Esophagus muscularis mucosa (tissue), 4 donors: Measurements from ENCODE around the gene ALX4.

DNA sequence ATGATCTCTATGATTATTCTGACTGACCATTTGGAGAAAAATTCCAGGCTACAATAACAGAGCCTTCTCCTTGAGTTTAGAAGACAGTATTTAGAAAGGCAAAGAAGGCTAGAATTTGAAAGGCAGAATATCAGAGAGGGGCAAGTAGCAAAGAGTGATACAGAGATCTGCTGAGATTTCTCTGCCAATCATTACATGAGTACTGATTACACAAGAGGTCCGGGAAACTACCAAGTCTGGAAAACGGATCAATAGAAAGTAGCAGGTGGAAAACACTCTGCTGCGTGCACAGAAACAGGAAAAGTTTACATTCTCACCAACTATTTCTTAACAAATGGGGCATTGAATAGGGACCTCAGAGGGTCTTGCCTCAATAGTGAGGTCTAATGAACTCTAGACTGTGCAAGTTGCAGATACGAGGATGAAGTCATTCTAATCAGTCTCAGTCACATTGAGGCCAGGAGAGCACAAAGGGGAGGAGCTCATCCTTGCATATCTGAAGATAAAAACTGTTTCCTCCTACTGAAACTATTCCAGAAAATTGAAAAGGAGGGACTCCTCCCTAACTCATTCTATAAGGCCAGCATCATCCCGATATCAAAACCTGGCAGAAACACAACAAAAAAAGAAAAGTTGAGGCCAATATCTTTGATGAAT is 1099.2 kb downstream of the LRRC4C start:
- PRO-cap = no peak
- RAMPAGE, long total RNA, 4 experiments = no peak in any of the 4 experiments

- PRO-cap = no peak
- RAMPAGE, long total RNA, 4 experiments = no peak in any of the 4 experiments
Measured at GRCh38 chr11:40387443-40387973, 1071.9 kb downstream of the LRRC4C start.

GRCh38 chr11:43408226-43408635 is 49.5 kb downstream of the TTC17 start:
- PRO-cap = no peak
- RAMPAGE, long total RNA, 4 experiments = no peak in any of the 4 experiments

- PRO-cap = no peak
- RAMPAGE, long total RNA, 4 experiments = no peak in any of the 4 experiments
Measured at GRCh38 chr11:43547296-43548276, 133.0 kb upstream of the HSD17B12 start.

GRCh38 chr11:43580606-43581166 is 99.9 kb upstream of the HSD17B12 start:
- PRO-cap = no peak
- RAMPAGE, long total RNA, 4 experiments = no peak in any of the 4 experiments

GRCh38 chr11:43644704-43645049 is 35.9 kb upstream of the HSD17B12 start:
- PRO-cap = no peak
- RAMPAGE, long total RNA, 4 experiments = no peak in any of the 4 experiments

- PRO-cap = no peak
- RAMPAGE, long total RNA, 4 experiments = no peak in any of the 4 experiments
Measured at GRCh38 chr11:43681996-43682533, 1.5 kb downstream of the HSD17B12 start.

GRCh38 chr11:43692662-43693408 is 12.3 kb downstream of the HSD17B12 start:
- PRO-cap = no peak
- RAMPAGE, long total RNA, 4 experiments = start-site peak on the plus strand in 1 of 4 experiments, at chr11:43692881-43693164 at its widest, 5 reads per replicate

- PRO-cap = no peak
- RAMPAGE, long total RNA, 4 experiments = no peak in any of the 4 experiments
Measured at GRCh38 chr11:43697357-43698270, 17.1 kb downstream of the HSD17B12 start.

DNA sequence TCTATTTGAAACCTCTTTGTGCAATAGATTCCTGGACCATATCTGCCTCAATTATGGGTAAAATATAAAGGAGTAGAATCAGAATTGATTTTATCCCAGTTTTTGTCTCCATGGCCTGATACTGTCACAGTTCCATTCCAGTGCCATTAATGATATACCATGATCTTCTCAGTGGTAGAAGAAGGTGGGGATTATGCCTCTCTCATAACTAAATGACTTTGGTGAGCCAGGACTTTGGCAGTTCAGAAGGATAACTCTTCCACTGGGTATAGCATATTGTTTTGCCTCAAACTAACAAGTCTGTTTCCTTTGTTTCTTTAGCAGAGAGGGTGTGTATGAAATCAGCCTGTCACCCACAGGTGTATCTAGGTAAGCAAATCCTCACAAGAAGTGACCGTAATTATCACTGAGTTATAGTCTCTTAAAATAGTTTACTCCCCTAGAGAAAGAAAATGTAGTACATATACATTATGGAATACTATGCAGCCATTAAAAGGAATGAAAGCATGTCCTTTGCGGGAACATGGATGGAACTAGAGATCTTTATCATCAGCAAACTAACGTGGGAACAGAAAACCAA is 5.7 kb downstream of the ALKBH3 start:
- PRO-cap = no peak
- RAMPAGE, long total RNA, 4 experiments = no peak in any of the 4 experiments

DNA sequence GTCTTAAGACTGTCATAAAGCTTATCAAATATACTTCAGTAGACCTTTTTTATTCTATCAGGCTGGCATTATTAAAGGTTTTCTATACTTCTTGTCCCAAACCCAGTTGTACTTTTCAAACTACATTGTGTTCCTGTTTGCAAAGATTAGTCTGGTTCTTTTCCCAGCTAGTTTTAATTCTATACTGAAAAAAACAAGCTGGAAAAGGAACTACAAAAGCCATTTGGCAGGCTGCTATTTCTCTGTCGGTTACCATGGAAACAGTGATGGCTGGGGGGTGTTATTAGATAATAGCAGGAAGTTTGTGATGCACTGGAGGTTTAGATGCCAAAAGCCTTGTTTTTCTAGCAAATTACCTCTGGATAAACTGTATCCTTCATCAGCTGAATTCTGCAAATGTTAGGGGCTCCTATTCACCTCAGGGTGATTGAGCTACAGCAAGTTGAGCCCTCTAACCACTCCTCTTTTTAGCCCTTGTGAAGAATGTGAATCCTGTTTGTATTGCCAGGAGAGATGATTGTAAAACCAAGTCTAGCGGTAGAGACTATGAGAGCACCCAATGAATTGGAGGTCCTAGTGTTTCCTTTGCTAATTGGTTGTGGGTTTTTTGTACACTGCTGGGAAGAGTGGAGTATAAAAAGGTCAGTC is 25.2 kb downstream of the ALKBH3 start:
- PRO-cap = no peak
- RAMPAGE, long total RNA, 4 experiments = no peak in any of the 4 experiments

DNA sequence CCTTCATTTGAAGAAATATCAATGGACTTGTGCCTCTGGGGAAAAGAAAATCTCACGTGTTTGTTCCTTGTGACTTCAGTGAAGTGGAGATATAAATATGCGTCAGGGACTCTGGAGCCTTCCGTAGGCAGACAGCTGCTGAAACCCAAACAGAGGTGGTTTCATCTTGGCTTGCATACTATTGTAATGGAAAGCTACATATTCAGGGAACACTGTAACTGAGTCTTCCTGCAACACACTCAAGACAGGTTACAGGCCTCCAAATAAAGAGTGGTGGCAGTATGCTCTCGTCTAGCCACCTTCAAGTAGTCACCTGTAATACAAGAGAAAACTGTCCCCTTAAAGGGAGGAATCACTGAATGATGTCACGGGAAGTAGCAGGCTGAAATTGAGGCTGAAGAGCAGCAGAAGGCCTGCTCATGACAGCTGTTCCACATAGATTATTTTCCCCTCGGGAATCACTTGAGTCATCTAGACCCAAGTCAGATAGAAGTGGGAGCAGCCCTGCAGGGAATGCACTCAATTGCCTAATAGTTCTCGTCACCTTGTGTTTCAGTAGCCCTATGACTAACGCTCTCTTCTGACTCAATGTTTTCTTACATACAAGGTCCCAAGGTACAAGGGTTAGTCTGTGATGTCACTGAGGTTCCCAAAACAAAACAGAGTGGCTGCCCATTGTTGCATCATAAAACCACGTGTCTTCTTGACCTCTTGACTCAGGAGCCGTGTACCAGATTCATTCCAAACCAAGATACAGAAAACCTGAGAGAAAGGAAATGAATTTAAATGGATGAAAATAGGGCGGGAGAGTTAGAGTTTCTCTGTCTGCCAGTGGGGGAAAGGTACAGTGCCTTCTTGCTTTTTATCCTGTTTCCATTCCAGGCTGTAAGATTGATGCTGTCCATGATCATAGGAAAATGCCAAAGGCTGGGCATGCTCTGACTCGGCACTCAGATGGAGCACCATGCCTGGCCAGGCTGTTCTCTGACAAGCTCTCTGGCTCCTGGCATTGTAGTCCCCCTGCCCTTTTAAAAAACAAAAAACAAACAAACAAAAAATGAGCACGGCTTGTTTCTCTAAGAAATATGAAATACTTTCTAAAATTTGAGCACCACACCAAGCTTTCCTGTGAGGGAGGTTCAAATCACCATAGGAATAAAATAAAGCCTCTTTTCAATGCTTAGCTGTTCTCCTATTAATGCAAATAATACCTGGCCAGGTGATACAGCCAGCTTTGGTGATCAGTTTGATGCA is 21.7 kb upstream of the C11orf96 start:
- PRO-cap = bidirectional peak, plus-strand start at position 714 of the sequence, minus-strand start at position 442 of the sequence
- RAMPAGE, long total RNA, 4 experiments = no peak in any of the 4 experiments

DNA sequence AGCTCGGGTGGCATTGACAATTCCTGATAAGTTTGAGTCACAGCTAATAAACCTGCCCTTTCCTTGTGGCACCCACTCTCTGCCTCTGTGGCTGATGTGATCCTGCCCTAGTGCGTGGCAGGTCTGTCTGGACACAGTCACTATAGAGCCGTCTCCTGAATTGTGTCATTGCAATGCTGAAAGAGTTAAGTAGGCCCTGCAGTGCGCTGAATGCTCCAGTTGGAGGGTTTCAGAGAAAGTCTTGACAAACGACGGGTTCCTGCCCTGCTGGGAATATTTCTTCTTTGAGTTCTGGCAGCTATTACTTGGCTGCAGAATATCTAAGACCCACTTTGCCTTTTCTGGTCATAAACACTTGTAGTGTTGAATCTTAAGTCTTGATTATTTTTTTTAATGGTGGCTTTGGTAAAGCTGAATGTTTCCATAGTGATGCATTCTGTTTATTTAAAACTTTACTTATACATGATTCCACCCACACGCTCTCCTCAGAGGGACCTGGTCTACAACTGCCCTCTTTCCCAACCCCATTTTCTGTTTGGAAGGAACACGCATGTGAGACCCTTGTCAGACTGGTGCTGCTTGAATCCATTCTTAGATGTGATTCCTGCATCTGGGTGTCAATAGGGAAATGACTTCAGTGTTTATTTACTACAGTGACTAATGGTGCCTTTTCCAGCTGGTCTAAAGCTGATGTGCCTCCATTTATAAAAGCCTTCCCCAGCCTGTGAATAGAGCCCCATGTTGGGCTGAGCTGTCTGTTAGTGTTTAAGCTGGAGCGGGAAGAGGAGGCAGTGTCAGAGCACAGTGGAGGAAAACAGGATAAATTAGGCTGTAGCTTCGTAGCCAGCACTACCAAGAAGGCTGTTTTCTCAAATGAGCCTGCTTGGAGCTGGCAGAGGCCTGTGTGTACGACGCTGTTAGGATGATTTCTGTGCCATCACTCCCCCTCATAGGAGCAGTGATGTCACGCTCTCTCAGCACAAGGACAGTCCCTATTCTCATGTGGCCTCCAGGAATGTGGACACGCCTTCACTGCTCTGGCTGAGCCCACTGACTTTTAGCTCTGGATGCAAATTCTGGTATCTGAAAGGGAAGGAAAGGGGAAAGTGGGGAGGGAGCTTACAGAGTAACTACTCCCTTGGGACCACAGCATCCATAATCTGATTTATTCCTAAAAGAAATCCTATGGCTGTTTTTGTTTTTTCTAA is 19.0 kb upstream of the C11orf96 start:
- PRO-cap = bidirectional peak, plus-strand start at position 761 of the sequence, minus-strand start at position 826 of the sequence; bidirectional peak, plus-strand start at position 1,020 of the sequence, minus-strand start at position 874 of the sequence
- RAMPAGE, long total RNA, 4 experiments = no peak in any of the 4 experiments

DNA sequence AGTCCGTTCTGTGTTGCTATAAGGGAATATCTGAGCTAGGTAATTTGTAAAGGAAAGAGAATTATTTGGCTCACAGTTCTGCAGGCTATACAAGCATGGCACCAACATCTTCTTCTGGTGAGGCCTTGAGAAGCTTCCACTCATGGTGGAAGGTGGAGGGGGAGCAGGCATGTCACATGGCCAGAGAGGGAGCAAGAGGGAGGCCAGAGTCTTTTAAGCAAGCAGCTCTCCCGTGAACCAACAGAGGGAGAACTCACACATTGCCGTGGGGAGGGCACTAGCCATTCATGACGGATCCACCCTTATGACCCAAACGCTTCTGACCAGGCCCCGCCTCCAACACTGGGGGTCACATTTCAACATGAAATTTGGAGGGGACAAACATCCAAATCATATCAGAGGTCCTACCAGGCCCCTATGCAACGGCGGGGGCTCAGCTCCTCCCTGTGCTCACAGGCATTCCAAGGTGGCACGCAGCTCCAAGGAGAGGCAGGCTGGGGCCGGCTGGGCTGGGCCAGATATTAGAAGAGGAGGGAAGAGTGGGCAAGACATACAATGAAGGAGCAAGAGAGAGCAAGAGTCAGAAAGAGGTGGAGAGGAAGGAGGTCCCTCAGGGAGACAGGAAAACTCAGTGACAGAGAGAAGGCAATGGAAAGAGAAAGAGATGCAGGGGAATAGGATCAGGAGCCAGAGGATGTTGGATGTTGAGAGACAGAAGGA is 4.7 kb downstream of the C11orf96 start:
- PRO-cap = no peak
- RAMPAGE, long total RNA, 4 experiments = no peak in any of the 4 experiments

- PRO-cap = no peak
- RAMPAGE, long total RNA, 4 experiments = no peak in any of the 4 experiments
Measured at GRCh38 chr11:43989613-43990291, 47.3 kb downstream of the C11orf96 start.

- PRO-cap = unidirectional peak, plus-strand start at chr11:44007136
- RAMPAGE, long total RNA, 4 experiments = no peak in any of the 4 experiments
Measured at GRCh38 chr11:44006629-44007262, 41.0 kb upstream of the ACCSL start.

GRCh38 chr11:44066721-44067326 is 754 bp downstream of the ACCS start:
- PRO-cap = unidirectional peak, minus-strand start at chr11:44066847
- RAMPAGE, long total RNA, 4 experiments = no peak in any of the 4 experiments

GRCh38 chr11:44309975-44310763 is at the start of gene ALX4:
Gene ALX4 (minus strand): TSS chr11:44310139.
- PRO-cap = no peak
- RAMPAGE, long total RNA, 4 experiments = no peak in any of the 4 experiments

DNA sequence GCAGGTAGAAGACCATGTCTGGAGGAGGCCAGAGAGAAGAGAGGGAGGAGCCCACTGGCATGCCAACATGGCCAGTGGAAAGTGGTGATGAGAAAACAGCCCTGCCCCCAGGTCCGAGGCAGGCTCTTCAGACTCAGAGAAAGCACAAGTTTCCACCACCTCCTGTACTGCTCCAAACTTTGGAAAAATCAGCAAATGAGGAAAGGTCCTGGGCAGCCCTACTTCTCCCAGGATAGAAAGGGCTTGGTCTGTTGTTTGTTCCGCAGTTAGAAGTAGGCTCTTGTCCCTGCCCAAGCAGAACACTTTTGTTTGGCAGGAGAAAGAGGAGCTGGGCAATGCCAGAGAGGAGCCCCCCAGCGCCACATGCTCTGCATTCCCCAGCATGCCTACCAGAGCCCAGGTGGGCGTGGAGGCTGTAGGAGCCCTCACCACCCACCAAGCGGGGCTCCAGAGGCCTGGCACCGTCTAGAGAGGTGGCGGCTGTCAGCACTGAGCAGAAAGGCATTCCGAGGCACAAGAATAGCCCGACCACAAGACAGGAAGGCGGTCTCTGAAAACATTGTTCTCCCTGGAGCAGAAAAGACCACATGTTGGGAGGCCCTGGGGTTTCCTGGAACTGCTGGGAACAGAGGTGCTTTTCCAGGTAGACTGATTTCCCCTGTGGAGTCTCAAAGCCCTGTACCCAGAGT is 90.3 kb upstream of the CD82 start:
- PRO-cap = no peak
- RAMPAGE, long total RNA, 4 experiments = no peak in any of the 4 experiments

DNA sequence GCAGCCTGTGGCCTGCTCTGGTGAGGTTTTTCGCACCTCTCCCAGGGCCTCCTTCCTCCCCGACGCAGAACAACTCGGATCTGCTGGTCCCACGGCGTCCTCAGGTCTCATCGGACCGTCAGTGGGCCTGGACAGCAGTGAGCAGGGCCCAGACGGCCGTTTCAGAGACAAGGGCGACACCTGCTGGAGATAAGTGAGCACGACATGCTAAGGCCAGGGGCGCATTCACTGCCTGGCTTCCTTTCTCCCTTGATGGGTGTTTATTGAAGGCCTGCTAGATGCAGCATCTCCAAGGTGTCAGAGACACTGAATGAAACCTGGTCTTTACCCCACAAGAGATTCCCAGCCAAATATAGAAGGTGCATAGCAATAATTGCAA is 27.0 kb upstream of the CD82 start:
- PRO-cap = no peak
- RAMPAGE, long total RNA, 4 experiments = no peak in any of the 4 experiments